ENCODE data around the genes TFDP2 and CHST2.

- PRO-cap: no peak
Measured at GRCh38 chr3:139774461-139774759, 96.6 kb upstream of the NMNAT3 start.

- PRO-cap: no peak
Measured at GRCh38 chr3:141228316-141228852, 3.2 kb upstream of the PXYLP1 start.

- PRO-cap: no peak
Measured at GRCh38 chr3:141294775-141295229, 63.2 kb downstream of the PXYLP1 start.

- PRO-cap: no peak
Measured at GRCh38 chr3:141323865-141324562, 44.3 kb upstream of the ZBTB38 start.

GRCh38 chr3:141401991-141402447, 33.7 kb downstream of the ZBTB38 start:
- PRO-cap: bidirectional peak, plus-strand start at chr3:141402229, minus-strand start at chr3:141402206; bidirectional peak, plus-strand start at chr3:141402552, minus-strand start at chr3:141402298

DNA sequence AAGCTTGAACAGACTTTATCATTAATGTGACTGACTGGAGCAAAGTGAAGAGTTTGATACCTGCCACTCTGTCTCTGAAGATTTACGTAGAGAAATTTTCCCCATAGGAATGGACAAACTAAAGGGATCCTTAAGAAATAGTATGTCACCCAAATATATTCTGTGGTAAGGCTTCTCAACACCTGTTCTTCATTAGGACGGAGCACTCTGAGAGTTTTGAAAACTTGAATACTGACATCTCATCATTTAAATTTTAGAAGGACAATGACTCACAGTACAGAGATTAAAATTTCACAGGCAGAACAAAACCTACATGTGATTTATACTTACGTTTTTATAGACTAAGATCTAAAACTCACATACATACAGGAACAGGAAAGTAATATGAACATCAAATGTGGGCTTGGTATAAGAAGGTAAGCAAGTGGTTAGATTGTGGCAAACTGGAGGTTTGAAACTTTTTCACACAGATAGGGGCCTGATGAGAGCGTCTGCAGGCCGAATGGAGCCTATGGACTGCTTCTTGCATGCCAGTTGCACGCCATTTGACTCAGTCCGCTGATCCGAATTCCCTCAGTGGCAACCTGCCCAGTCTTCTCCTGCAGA, 45.6 kb downstream of the ZBTB38 start:
- PRO-cap: no peak

GRCh38 chr3:141444284-141444635, 42.6 kb upstream of the RASA2 start:
- PRO-cap: no peak

DNA sequence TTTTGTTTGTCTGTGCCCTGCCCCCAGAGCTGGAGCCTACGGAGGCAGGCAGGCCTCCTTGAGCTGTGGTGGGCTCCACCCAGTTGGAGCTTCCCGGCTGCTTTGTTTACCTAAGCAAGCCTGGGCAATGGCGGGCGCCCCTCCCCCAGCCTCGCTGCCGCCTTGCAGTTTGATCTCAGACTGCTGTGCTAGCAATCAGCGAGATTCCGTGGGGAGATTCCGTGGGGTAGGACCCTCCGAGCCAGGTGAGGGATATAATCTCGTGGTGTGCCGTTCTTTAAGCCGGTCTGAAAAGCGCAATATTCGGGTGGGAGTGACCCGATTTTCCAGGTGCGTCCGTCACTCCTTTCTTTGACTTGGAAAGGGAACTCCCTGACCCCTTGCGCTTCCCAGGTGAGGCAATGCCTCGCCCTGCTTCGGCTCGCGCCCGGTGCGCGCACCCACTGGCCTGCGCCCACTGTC, 613 bp upstream of the GRK7 start:
- PRO-cap: bidirectional peak, plus-strand start at position 201 of the sequence, minus-strand start at position 60 of the sequence

GRCh38 chr3:141859712-141860274, 16.6 kb upstream of the ATP1B3 start:
- PRO-cap: bidirectional peak, plus-strand start at chr3:141860501, minus-strand start at chr3:141860162

DNA sequence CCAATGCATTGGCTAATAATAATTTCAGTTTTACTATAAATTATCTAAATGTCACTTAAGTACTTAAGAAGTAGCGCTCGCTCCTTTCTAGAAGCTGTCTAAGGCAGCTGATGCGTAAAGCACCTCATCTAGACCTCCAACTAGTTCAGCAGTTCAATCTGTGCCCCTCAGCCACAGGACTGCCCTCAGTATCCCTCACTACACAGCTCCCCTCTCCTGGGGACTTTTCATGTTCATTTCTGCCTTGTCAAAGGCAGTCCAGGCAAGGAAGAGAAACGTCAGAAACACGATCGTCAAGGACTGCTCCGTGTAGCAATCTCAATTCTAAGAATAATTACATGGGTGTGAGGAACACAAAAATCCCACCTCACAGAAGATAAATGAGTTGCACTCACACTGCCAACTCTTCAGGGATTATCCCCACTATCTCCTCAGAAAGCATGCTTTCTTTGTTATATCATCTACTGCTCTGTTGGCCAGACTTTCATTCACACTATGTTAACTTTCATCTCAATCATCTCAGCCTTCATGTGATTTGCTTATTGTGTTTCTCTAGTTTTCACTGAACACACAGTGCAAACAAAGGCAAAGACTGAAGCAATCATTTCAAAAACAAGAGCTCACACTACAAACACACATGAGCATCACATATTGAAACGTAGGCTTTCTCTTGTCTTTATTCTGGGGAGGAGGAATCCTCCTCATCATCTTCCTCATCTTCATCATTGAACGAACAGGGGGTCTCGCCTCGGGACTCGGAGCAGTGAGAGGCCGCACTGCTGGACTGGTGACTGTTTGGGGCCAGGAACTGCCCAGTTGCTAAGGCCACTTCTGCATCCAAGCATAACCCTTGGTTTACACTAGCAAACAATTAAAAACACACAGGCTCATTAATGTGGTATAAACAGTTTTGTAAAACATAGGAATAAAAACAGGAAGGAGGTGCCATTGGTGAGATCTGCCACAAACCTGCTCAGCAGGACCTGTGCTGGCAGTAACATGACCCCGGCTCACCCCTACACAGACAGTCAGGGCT, 75.7 kb downstream of the ATP1B3 start:
- PRO-cap: no peak

GRCh38 chr3:142028203-142029199, 120.8 kb downstream of the TFDP2 start:
- PRO-cap: bidirectional peak, plus-strand start at chr3:142028637, minus-strand start at chr3:142028626

DNA sequence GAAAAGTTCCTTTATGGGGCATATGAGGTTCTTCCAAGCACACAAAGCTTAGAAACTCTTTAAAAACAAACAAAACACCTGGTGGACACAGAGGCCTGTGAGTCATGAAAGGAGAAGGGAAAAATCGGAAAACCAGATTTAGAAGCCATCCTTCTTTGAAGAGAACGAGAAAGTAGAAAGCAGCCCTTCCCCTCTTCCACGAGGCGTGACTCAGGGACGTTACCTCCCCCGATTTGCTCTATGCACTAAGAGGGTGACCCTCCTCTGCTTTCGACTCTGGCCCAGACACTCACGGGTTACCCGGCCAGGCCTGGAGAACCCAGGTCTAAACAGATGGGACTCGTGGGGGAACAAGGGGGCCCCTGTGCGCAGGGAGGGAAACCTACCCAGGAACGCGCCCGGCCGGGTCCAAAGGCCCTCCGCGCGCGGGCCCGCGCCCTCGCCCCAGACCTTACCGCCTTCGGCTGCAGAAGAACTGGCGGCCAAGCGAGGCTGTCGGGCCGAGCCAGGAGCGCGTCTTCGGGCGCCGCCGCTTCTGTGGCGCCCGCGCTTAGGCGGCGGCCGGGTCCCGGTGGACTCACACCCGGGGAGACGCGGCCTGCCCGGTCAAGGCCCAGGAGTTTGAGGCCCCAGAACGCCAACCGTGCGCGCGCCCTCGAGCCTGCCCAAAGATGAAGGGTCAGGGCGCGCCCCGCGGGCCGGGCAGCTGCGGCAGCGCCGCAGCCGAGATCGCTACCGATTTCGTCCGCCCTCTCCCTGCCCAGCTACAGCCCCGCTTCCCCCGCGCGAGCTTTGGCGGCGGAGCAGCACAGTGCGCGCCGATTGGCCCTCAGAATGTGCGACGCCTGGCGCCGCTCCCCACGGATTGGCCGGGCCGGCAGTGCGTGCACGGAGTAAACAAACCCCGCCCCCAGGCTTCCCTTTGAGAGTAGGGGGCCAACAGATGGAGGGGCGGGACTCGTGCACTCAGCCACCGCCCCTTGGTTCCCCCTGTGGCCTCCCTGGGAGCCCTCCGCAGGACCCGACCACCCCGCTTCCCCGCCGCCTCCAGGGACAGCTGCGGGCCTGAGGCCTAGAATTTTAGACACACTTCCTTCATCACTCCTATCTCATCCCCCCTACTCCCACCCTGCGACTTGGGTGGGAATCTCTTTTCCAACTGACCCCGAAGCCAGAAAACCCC, at the start of gene TFDP2:
TFDP2 (minus strand) TSS at position 817 of the 1,183 bp plus-strand sequence.
- PRO-cap: bidirectional peak, plus-strand start at position 454 of the sequence, minus-strand start at position 477 of the sequence; bidirectional peak, plus-strand start at position 965 of the sequence, minus-strand start at position 766 of the sequence

- PRO-cap: no peak
Measured at GRCh38 chr3:142430781-142431390, 17.0 kb downstream of the XRN1 start.

DNA sequence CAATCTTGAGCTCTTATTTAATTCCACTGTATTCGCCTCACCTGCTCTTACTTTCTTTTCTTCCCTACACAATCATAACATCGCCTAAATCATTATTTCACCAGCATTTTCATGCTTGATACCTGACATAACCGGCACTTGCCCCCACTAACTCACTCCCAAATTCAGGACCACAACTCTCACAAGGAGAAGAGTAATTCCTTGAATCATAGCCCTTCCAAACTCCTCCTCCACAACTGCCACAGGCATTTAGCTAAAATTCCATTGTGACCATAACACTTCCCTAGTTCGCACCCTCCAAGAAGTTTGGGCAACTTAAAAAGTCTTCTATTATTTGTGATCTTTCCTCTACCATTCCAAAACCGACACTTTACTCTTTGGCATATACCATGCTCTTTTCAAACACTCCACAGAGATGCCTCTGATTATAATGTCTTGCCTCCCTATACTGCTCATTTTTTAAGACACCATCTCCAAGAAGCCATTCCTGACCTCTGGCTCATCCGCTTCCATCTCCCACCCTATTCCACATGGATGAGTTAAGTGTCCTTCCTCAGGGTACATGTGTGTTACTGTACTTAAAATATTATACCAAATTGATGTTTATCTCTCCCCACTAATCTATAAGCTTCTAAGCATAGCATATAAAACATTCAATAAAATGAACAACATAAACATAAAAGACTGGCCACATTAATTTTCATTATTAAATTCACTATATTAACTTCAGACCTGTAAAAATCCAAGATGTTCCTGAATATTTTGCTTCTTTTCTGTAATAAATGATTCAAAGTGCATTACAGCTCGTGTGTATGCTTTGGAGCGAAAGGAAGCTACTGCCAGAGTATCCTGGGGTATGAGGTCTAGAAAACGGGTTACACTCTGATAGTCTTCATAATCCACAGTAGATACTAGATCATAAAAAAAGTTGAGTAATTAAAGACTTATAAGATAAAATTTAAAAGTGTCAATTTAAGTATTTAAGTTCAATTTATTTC, 59.7 kb upstream of the XRN1 start:
- PRO-cap: no peak

DNA sequence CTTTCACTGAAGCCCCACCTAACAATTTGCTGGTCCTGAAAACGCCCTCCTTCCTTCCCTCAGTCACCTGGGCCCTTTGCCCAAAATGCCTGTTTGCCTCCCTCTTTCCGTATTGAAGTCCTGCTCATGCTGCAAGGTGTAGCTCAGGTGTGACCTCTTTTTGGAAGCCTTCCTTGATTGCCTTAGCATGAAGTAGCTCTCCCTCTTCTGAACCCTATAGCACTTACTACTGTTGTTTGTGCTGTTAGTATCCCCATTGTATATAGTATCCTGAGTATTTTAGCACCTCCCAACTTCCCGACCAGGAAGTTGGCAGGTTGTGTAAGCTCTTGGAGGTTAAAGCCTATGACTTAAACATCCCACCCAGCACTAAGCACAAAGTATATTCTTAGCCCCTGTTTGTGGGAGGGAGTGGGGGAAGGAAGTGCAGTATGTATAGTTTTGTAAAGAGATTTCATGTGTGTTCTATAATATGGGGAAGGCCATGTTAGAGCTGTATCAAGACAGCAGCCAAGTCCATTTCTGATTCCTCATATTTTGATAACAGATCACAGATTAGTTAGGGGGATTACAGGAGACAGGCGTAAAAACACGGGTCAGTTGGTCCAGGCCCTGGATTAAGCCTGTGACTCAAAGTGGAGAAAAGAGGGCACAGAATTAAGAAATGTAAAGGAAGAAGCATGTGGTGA, 1.9 kb downstream of the PLS1 start:
- PRO-cap: no peak

DNA sequence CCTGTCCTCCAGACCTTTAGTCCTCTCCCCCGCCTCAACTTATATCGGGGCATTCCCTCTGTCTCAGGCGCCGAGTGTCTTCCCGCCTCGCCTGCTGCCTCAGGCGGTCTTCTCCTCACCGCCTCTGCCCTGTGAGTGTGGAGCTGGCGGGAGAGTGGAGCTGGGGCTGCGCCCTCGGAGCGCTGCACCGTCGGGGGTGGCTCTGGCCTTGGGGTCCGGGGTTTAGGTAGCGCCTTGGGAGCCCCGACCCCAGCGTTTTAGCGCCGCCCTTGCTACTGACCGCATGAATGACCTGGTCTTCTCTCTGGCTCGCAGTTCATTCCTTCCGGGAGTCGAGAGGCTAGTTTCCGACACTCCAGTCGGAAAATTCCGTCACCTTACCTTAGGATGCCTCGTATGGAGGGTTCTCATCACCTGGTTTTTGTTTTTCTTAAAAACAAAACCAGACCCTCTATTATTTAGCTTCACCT, 966 bp downstream of the TRPC1 start:
- PRO-cap: bidirectional peak, plus-strand start at position 319 of the sequence, minus-strand start at position 289 of the sequence

DNA sequence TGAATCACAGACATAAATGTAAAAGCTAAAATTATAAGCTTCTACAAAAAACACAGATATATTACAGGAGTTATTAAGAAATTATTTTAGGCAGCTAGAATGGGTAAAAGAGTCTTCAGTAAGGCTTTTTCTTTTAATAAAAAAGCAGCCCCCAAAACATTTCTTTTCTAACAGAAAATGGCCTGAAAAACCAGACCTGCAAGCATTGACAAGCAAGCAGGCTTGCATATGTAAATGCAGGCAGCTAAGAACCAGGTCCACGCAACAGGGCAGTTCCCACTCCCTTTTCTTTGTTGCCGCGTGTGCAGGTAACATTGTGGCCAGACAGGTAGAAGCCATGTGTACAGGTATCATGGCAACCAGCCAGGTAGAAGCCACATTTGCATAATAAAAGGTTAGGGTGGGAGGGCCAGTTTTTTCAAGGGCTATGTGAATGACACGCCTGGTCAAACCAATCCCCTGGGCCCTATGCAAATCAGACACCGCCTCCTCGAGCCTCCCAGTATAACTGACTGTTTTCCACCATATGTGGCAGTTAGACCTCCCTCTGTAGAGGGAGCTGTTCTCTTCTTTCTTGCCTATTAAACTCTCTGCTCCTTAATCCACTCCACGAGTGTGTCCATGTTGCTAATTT, 22.1 kb downstream of the PCOLCE2 start:
- PRO-cap: no peak

GRCh38 chr3:143119511-143120397, at the start of gene CHST2:
Gene CHST2, plus strand, starts transcription at chr3:143119771.
- PRO-cap: bidirectional peak, plus-strand start at chr3:143119771, minus-strand start at chr3:143119603

- PRO-cap: no peak
Measured at GRCh38 chr3:143362567-143363197, 243.1 kb downstream of the CHST2 start.

GRCh38 chr3:146160456-146160838, 537 bp downstream of the PLOD2 start:
- PRO-cap: bidirectional peak, plus-strand start at chr3:146160663, minus-strand start at chr3:146160381